Skin of body (tissue), 2 donors: Measurements from ENCODE around the genes ITGA4 and FSIP2.

DNA sequence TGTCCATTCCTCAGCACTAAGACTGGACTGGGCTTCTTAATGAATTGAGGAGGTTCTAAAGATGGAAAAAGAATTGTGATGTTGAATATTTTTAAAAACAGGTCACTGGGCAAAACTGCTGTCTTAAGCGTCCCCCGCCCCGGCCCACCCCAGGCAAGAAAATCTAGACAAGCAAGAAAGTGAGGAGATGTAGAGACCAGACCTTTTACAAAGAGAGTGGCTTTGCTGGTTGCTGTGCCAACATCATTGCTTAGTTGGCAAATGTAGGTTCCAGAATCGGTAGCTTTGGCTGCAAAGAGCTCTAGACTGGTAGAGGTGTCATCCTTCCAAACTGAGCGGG lies 77.4 kb downstream of the TTN start:
- RAMPAGE, long total RNA: no peak

- RAMPAGE, long total RNA: no peak
Measured at GRCh38 chr2:178801913-178802565, 5.2 kb downstream of the TTN start.

GRCh38 chr2:178863678-178864323 lies 56.6 kb upstream of the TTN start:
- RAMPAGE, long total RNA: no peak

DNA sequence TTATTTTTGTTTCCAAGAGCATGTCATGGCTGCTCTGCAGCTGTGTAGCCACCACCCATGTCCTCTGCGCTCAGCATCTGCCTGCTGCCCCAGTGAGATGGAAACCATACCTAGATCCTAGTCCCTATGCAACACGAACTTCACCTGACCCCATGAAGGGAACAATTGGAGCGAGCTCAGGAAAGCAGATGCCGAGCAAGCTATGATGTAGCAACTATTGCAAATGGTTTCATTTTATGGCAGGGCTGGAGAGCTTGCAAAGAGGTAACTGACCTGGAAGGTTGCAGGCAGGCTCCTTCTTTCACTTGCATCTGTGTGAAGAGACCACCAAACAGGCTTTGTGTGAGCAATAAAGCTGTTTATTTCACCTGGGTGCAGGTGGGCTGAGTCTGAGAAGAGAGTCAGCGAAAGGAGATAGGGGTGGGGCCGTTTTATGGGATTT lies 1.4 kb upstream of the CCDC141 start:
- RAMPAGE, long total RNA: no peak

- RAMPAGE, long total RNA: no peak
Measured at GRCh38 chr2:179125292-179125721, 75.4 kb upstream of the CCDC141 start.

- RAMPAGE, long total RNA: no peak
Measured at GRCh38 chr2:179183013-179183270, 81.7 kb downstream of the SESTD1 start.

DNA sequence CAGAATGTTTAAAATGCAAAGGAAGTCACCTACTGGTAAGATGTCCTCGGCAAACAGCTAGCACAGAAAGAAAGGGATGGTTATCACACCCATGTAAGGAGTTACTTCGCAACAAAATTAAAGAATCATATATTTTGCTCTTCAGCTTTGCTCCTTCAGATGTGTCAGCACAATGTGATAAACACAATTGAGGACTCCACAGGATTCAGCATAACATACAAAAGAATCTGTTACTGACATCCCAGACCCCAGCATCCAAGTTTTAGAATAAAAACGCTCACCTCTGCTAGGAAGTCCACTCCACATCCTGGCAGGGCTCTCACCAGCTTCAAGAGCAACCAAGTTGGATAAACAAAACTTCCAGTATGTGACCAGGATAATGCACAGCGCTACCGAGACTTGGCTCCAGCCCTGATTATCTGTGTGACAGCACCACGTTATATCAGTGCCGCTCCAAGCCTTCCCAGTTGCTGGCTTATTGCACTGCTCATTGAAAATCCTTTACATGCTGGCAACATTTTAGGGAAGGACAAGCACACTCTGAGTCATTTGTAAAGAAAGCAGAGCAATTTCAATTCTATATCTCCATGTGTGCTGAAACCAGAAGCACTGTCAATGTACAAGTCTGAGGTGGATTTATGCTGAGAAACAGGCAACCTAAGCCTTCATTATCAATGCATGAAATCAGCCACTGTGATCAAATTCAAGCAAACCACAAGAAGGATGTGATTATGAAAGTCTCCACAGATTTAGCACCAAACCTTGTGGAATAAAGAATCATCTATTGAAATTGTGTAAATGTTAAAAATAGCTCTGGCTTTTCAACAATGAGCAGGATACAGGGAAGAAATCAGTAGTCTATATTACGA lies 115.7 kb downstream of the ZNF385B start:
- RAMPAGE, long total RNA: no peak

- RAMPAGE, long total RNA: no peak
Measured at GRCh38 chr2:180981655-180982433, 1.4 kb downstream of the UBE2E3 start.

DNA sequence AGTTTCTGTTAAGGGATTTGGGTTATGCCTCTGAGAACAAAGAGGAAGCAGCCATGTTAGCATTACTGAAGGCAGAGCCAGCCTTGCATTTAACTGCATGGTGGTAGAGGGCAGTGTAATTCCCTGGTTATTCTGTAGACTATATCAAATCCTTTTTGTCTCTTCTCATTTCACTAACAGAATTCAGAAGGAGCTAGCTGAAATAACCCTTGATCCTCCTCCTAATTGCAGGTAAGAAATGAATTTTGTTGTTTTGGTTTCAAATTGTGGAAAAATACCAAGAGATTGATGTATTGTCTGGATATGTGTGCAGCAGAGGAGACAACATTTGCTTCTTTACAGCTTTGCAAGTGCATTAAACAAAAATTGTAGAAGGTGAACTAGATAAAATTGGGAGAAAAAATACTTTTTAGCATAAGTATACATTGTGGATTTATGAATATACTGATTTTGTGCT lies 3.5 kb downstream of the UBE2E3 start:
- RAMPAGE, long total RNA: no peak

- RAMPAGE, long total RNA: no peak
Measured at GRCh38 chr2:181142391-181142936, 162.1 kb downstream of the UBE2E3 start.

- RAMPAGE, long total RNA: no peak
Measured at GRCh38 chr2:181456619-181457725, at the start of gene ITGA4. TSS of gene ITGA4 (plus strand) at chr2:181457386.

- RAMPAGE, long total RNA: no peak
Measured at GRCh38 chr2:181683484-181684887, 3.7 kb upstream of the NEUROD1 start.

- RAMPAGE, long total RNA: no peak
Measured at GRCh38 chr2:181876403-181877221, 14.9 kb upstream of the ITPRID2 start.

GRCh38 chr2:181900076-181901157 lies 8.9 kb downstream of the ITPRID2 start:
- RAMPAGE, long total RNA: no peak

- RAMPAGE, long total RNA: no peak
Measured at GRCh38 chr2:183005384-183006259, 32.6 kb downstream of the NCKAP1 start.

- RAMPAGE, long total RNA: no peak
Measured at GRCh38 chr2:183253022-183253221, 128.7 kb downstream of the NUP35 start.

DNA sequence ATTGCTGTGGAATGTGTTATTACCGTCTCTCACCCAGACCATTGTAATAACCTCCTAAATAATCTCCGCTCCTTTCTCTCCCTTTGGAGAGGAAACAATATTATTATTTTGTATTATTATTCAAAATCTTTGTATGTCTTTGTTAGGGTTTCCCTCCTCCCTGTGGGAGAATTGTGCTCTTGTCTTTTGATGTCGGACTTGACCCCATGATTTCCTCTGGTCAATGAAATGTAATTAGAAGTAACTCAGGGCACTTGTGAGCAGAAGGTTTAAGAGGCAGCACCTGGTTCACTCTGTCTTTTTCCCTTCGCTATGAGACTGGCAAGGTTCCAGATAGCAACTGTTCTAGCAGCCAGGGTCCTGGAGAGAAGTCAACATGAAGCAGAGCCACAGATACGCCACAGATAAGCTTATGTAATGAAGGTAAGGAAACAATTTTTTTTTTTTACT lies 601.3 kb upstream of the ZNF804A start:
- RAMPAGE, long total RNA: no peak

DNA sequence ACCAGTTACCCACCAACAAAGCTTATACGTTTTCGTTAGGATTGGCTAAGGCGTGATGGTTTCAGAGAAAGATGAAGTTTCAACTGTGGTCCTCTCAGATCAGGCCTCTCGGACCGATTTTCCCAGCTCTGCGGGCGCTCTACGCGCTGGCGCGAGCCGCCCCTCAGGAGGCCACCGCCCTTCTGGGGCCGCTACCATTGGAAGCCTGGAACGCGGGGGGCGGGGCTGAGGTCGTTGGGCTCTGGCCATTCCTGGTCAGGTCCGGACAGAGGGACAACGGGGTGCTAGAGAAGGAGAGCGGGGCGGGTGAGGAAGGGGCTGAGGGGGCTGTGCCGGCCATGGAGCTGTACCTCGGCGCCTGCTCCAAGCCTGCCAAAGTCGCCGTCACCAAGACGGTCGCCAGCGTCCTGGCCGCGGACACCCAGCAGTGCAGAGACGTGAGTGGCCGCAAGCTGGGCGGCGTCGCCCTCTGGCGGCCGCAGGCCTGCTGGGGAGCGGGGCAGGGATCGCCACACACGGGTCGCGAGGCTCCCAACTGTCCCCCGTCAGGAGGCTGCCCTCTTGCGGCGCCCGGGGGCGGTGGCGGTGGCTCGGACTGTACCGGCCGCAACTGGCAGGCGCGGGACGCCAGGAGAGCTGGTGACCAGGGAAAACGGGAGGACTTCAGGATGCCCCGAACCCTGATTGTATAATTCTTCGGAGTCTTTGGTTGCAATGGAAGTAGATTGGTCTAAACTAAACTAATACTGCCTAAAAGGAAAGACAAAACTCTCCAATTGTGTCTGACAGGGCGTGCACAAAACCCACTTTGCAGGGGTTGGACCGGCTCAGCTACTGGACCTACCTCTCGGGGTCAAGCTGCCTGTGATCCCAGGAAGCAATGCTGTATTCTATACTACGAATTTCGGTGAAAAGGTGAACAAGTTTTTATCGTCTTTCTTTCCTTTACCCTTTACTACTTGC lies at the start of gene FSIP2:
Gene FSIP2 (plus strand): TSS at position 248 of the 963 bp plus-strand sequence.
- RAMPAGE, long total RNA: no peak

DNA sequence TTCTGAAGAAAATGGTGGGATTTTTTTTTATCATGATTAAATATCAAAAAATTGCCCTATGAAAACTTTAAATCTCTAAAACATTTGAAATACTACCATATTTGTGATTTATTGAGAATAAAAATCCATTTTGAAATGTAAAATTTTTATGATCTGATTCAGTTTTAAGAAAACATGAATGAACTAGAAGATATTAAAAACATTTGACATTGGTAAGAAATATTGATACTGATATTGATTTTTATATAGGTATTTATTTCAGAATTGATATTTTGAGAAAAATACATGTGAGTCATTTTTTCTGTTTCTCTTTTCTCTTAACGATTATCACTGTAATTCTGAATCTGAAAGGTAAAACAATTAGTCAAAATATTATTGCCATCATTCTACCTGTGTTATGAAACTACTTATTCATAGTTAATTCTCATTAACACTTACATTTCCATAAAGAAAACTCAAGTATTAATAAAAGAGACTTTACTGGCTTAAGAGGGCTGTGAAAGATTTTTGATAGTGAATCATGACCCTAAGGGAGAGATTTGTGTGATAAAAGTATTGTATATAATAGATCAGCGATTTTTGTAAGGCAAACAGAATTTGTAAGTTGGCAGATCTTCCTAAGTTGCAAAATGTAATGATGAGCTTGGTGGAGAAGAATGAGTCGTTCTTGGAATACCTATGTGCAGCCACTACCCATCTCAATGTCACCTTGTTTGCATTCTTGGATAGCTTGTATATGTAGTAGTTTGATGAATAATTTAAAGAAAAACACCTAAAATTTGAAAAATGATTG lies 14.2 kb upstream of the FAM171B start:
- RAMPAGE, long total RNA: no peak

- RAMPAGE, long total RNA: no peak
Measured at GRCh38 chr2:187510666-187511447, 43.4 kb downstream of the TFPI start.